Tongue (tissue), 2 donors: ENCODE data around the gene SLITRK5.

GRCh38 chr13:77327207-77327570, 295 bp upstream of the MYCBP2 start:
- RAMPAGE, long total RNA, result no peak

- RAMPAGE, long total RNA, result no peak
Measured at GRCh38 chr13:77328953-77330213, 2.5 kb upstream of the MYCBP2 start.

GRCh38 chr13:77386955-77387588, 60.2 kb upstream of the MYCBP2 start:
- RAMPAGE, long total RNA, result no peak

DNA sequence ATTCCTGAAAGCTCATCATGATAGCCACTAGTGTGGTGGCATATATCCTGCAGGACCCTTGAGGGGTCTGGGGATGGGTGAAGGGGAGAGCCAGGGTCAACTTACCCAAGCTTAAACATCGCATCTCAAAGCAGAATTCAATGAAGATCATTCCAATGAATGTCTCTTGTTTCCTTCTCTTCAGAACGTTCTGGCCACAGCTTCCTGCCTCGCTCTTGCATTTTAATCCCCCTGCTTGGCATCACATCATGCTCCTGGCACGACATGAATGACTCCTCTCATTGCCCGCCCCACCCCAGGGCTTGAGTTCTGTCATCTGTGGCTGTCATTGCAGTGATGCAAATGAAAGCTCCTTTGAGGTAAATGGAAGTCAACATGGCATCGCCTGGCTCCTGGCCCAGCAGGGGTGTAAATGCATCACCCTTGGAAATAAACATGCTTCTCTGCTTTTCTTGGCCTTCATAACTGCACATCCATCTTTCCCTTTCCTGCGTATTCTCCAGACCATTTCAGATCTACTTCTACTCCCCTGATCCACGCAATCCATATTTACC, 48.6 kb downstream of the SCEL start:
- RAMPAGE, long total RNA, result no peak

DNA sequence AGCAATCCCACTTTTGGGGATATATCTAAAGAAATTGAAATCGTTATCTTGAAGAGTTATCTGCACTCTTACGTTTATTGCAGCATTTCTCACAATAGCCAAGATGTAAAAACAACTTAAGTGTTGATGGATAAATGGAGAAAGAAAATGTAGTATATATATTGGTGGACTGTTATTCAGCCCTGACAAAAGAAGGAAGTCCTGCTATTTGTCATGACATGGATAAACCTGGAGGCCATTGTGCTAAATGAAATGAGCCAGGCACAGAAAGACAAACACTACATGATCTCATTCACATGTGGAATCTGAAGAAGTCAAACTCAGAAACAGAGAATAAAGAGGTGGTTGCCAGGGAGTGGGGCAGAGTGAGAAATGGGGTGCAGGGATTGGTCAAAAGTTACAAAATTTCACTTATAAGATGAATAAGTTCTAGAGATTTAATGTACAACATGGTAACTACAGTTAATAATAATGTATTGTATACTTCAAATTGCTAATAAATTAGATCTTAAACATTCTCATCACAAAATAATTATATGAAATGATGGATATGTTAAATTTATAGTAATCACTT, 58.8 kb downstream of the POU4F1 start:
- RAMPAGE, long total RNA, result no peak

- RAMPAGE, long total RNA, result no peak
Measured at GRCh38 chr13:79451528-79452009, 29.4 kb upstream of the NDFIP2 start.

DNA sequence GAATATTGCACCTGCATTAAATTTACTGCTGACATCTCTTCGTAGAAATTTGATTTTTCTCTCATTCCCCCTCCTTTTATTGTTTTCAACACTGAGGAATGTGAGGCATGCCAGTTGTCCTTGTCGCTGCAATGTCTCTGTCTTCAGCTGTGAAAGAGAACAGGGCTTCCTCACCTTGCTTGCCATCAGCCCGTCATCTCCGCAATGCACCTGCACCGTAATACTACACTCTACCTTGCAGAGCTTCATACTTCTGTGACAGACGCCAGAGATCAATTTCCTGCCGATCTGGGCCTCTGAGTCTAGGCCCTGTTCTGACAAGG, 270.7 kb downstream of the SPRY2 start:
- RAMPAGE, long total RNA, result no peak

DNA sequence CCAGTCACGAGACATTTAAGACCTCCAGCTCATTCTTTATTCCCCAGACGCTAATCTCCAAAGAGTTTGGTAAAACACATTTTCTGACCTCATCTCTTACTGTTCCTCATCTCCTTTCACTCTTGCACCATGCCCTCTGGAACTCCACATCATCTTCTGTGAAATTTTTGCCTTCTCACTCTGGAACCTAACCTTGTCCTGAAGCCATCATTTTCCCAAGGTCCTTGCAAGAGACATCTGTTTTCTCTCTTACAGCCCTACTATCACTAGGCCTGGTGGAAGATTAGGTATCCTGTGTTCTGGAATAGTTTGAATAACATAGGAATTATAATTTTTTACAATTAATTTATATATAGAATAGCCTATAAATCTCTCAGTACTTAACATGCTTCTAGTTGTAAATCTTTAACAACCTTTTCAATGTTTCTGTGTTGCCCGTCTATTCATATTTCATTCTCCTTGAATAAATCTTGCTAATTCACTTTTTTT, 37.4 kb downstream of the SPRY2 start:
- RAMPAGE, long total RNA, result no peak

DNA sequence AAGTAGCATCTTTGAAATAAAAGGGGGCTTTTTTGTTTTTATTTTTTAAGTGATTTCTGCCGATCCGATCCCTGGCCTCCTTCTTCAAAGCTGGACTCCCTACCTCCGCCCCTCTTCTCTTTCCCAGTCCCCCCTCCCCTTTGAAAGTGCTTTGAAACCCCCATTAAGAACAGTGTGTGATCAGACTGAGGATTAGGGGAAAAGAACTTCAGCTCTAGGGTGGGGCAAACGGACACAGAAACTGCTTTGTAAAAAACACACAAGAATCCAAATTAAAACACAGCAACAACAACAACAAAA, 1.4 kb downstream of the SPRY2 start:
- RAMPAGE, long total RNA, result no peak

DNA sequence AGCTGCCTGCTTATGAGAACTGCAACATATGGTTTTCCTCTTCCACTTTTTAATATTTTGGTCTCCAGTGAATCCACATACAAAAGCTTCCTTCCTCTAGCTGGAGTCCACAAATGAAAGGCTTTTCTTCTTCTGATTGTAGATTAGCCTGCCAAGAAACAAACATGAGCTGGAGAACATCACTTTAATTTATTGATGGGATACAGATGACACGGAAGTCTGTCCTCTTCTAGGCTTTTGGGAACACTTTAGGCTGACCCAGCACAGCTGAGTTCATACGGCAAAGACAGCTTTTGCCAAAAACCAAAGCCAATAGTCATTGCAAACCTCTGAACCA, 95.5 kb upstream of the SPRY2 start:
- RAMPAGE, long total RNA, result no peak

DNA sequence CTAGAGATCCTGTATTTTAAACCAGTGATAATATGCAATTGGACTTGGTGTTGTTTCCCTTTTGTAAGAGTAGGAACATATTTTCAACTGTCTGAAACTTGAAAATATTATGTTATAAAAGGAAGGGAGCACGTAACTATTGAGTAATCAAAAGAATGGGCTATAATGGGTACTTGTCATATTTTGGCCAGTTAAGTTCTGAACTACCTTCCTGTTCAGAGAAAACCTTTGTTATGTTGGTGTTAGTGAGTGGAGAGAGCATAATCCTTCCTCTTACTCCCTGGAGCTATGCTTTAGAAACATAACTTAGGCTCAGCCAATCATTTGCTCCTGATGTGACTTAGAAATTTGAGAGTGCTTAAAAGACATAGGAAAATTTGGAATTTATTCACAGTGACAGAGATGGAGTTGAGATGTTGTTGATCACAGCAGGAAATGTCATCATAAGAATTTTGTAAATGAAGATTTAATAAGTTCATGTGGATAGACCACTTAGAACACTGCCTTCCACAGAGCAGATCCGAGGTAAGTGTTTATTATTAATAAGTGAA, 482.6 kb upstream of the SPRY2 start:
- RAMPAGE, long total RNA, result no peak

DNA sequence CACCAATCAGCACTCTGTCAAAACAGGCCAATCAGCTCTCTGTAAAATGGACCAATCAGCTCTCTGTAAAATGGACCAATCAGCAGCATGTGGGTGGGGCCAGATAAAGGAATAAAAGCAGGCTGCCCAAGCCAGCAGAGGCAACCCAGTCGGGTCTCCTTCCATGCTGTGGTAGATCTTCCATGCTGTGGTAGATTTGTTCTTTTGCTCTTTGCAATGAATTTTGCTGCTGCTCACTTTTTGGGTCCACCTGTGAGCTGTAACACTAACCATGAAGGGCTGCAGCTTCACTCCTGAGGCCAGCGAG, 593.7 kb downstream of the SLITRK6 start:
- RAMPAGE, long total RNA, result no peak

- RAMPAGE, long total RNA, result no peak
Measured at GRCh38 chr13:87516764-87517104, 154.4 kb upstream of the SLITRK5 start.

GRCh38 chr13:87670631-87671688, at the start of gene SLITRK5:
SLITRK5 (plus strand) TSS chr13:87671371.
- RAMPAGE, long total RNA, result start-site peak on the plus strand at chr13:87671104-87671392, 23 and 58 reads in 2 replicates

GRCh38 chr13:89161842-89162041, 1490.6 kb downstream of the SLITRK5 start:
- RAMPAGE, long total RNA, result no peak

DNA sequence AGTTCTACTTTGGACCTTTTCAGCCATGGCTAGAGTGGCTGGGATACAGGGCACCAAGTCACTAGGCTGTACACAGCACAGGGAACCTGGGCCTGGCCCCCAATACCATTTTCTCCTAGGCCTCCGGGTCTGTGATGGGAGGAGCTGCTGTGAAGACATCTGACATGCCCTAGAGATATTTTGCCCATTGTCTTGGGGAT, 1747.9 kb upstream of the GPC5 start:
- RAMPAGE, long total RNA, result no peak

- RAMPAGE, long total RNA, result no peak
Measured at GRCh38 chr13:91134454-91134786, 264.0 kb upstream of the GPC5 start.

DNA sequence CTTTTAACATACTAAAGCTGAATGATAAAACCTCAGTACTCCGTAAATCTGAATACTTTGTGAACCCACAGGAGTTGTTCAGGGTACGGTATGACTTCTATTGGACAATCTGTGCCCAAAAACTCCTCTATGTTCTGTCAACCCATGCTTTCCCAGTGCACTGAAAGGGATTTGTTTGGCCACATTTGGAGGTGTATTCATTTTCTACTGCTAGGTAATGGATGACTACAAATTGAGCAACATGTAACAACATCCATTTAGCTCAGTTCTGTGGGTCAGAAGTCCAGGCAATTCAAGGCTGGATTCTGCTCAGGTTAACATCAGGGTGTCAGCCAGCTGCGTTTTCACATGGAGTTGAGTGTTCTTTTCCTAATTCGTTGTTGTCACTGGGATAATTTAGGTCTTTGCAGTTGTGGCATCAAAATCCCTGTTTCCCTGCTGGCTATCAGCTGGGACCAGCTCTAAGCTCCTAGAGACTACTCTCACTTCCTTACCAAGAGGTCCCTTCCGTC, 25.6 kb upstream of the GPC5 start:
- RAMPAGE, long total RNA, result no peak

DNA sequence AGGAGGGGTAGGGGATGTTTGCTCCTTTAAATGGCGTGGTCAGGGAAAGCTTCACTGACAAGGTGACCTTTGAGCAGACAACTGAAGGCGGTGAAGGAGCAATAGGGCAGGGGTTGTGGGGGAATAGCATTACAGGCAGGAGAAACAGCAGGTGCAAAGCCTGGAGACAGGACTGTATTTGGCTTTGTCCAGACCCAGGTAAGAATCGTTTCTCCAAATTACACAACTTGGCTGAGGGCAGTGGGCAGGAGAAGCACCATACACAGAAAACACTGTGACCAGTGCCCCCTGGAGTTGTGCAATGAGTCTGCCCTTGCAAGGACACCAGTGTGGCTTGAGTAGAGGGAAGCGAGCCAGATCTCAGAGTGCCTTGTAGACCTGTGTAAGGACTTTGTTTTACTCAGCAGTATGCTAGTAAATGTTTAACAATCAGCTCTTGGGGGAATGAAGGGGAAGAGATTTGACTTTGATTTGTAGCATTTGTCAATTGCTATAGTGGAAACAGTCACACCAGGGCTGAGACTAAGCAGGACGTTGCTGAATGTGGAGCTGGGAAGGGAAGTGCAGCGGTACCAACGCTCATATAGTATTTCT, 360.0 kb downstream of the DCT start:
- RAMPAGE, long total RNA, result no peak

- RAMPAGE, long total RNA, result no peak
Measured at GRCh38 chr13:94122305-94122759, 357.1 kb downstream of the DCT start.